Peripheral blood mononuclear cell (primary cell): ENCODE results near the genes PLIN4 and MYDGF.

DNA sequence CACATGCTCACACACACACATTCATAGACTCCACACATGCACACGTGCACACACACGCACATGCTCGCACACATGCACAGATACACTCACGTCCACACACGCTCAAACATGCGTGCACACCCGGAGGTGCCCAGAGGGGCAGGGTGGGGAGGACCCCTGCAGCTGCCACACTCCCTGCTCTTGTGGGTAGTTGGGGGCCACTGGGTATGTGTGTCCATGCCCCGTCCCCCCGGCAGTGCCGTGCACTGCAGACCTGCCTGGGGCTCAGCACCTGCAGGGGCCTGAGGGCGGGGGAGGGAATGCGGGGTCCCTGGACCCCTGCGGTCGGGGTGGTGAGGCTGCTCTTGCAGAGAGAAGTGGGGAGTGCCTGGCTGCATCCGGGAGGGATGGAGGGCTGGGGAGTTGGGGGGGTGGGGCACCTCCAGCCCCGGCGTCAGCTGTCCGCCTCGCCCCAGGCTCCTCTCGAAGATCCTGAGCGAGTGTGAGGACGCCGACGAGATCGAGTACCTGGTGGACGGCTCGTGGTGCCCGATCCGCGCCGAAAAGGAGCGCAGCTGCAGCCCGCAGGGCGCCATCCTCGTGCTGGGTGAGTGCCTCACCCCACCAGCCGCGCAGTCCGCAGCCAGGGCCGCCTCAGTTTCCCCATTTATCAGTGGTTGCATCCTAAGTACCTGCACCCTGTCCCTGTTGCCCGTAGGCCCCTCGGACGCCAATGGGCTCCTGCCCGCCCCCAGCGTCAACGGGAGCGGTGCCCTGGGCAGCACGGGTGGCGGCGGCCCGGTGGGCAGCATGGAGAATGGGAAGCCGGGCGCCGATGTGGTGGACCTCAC is 29.6 kb downstream of the ZBTB7A start:
- PRO-cap, 8 experiments = peak in 2 of 8 experiments; most common minus-strand start position 163 of the sequence (in 1)

- PRO-cap, 8 experiments = peak in 4 of 8 experiments; most common plus-strand start chr19:4052759 (in 2); most common minus-strand start chr19:4053208 (in 3)
These were observed 13.9 kb downstream of the ZBTB7A start for GRCh38 chr19:4052594-4053502.

DNA sequence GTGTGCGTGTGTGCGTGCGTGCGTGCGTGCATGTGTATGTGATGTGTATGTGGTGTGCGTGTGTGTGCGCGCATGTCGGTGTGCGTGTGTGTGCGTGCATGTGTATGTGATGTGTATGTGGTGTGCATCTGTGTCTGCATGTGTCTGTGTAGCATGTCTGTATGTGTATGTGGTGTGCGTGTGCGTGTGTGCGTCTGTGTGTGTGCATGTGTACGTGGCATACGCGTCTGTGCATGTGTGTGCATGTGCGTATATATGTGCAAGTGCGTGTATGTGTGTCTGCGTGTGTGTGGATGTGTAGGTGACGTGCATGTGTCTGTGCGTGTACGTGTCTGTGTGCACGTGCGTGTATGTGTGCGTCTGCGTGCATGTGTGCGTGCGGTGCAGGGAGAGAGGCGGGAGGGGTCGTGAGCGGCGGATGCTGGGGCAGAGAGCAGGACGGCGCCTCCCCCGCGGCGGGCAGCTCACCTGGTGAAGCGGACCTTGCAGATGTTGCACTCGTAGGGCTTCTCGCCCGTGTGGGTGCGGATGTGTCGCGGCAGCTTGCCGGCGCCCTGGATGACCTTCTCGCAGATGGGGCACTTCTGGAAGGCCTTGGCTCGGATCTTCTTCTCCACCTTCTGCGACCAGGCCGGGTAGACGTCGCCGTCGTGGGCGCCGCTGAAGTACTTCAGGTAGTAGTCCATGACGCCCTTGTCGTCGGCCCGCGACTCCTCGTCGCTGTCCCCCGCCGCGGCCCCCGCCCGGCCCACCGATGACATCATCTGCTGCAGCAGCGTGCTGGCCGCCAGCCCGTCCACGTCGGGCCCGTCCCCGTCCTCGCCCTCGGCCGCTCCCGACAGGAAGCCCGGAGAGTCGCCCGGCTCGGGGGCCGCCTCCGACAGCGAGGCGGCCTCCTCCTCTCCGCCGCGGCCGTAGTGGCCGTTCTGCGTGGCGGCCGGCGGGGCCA is 12.9 kb downstream of the ZBTB7A start:
- PRO-cap, 8 experiments = peak in 1 of 8 experiments; most common minus-strand start position 753 of the sequence (in 1)

- PRO-cap, 8 experiments = peak in 8 of 8 experiments; most common plus-strand start chr19:4064634 (in 8); most common minus-strand start chr19:4064554 (in 8)
These were observed 2.5 kb downstream of the ZBTB7A start for GRCh38 chr19:4064065-4064733.

DNA sequence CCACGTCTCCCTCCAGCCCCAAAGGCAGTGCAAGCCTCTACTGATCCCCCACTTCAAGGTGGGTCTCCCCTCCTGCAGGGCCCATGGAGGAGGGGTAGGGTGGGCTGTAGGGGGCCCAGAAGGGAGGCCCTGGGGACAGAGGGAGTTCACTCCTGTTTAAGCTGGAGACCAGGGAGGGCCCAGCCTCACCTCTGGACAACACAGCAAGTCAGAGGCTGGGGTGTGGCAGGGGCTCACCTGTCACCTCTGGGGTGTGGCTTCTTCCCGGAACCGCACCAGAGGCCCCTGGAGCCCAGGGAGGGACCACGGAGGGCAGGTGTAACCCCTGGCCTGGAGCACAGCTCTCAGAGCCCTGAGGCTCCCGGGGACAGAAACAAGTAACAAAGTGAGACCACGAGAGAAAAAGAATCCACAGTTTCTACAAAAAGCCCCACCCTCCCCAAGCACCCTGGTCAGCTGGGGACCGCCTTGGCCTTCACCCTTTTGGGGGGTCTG is 8.2 kb downstream of the SIRT6 start:
- PRO-cap, 8 experiments = no peak in any of the 8 experiments

DNA sequence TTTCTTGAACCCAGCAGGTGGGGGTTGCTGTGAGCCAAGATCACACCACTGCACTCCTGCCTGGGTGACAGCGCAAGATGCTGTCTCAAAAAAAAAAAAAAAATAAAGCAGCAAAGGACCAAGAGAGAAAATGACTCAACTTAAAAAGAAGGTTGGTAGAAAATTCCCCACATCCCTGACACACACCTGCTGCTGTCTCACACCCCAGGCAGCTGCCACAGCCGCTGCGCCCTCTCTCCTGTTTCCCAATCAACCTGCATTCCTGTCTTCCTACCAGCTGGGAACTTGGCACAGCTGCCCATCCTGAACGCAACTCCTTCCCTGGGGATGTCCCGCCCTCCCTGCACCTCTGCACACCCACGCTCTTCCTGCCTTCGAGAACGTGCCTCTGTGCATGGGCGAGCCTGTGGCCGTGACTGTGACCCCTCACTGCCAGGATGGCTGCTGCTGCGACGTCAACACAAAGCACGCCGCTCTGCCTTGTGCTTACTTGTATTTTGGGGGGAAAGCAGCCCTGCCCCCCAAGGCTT is 20.9 kb downstream of the SH3GL1 start:
- PRO-cap, 8 experiments = peak in 4 of 8 experiments; most common plus-strand start position 429 of the sequence (in 4); most common minus-strand start position 181 of the sequence (in 1)

- PRO-cap, 8 experiments = peak in 2 of 8 experiments; most common minus-strand start chr19:4388916 (in 2)
These were observed 11.9 kb downstream of the SH3GL1 start for GRCh38 chr19:4388130-4389172.

DNA sequence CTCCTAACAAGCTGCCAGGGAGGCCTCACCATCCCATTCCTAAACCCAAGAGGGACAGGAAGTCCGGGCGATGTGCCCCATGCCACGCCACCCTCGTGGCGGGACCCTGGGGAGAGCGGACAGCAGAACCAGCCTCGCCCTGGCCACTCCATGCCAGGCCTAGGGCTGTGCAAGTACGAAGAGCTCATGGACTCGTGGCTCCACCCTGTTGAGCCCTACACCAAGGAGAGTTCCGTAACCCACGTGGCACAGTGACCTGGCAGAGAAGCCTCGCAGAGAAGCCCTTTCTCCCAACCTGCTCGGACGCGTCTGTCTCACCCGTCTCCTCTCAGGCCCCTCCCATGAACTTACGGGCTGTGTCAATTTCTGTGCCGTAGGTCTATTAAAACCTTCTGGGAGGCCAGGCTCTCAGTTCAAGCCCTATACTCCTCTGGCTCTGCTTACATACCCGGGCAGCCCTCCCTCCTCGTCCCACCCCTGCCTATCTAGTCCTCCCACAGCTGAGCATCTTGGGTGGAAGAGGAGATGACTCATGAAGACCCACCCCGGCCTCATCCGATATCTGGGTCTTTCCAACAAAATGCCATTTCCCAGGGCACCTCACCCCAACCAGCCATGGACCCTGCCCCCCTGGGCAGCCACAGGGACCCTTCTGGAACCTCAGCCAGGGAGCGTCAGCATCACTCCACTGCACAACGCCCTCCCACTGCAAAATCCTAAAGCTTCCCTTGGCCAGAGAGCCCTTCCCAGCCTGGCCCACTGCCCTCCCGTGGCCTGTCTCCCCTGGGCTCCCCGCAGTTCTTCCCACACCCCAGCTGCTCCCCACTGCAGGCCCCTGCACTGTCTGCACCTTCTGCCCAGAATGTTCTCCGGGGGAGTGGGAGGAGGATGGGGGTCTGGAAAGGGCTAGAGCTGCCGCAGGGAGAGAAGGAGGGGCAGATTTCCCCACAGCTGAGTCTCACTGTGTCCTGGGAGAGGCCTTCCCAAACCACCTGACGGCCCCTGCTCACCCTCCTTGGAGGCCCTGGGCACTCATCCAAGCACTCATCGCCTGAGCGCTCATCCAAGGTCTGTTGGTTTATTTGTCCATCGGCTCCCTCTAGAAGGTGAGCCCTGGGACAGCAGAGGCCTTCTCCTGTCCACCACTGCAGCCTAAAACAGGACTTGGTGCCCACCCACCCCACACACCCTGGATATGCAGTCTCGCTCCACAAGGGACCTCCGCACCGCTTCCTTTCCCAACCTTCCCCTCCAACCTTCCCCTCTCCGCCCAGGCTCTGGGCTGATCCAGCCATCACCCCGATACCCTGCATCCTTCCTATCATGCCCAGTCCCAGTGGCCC is 2.3 kb downstream of the UBXN6 start:
- PRO-cap, 8 experiments = no peak in any of the 8 experiments

DNA sequence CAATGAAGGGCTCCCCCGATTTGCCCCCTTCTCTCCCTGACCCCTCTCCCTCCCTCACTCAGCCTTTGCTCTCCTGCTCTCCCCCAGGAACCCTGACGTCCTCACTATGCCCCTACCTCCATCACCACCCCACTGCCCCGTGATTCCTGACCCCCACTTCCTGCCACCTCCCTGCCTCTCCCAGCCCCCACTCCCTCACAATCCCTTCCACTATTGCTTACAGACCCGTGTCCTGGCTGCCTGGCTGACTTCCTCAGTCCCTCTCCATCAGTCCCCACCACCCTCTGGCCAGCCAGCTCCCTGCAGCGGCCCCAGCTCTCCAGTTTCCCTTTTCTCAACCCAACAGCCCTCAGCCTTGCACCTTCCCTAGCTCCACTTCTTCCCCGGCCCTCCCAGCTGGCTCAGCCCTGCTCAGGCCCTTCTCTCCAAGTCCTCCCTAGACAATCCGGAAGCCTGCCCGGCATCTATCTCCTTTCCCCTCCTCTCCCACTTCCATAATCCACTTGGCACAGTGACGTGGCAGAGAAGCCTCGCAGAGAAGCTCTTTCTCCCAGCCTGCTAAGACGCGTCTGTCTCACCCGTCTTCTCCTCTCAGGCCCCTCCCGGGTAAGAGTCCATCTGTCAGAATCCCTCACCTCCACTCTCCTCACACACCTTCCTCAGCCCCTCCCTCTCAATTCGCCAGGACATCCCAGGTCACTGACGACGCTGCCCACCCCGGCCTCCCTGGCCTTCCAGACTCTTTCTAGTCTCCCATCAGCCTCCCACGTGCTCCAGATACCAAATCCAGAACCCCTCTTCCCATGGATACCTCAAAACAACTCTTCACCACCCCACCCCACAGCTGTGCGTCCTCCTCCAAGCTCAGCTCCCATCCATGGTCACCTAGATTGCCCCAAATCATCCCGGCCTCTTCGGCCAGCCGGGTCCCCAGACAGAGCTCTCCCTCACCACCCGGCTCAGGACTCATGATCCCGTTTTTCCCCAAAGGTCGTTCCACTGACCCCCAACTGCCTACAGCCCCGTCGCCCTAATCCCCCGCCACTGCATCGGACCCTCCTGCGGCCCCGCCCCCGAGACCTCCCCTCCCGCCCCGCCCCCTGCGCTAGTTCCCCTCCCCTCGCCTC is 989 bp downstream of the UBXN6 start:
- PRO-cap, 8 experiments = peak in 3 of 8 experiments; most common minus-strand start position 1,048 of the sequence (in 3)

- PRO-cap, 8 experiments = no peak in any of the 8 experiments
These were observed at the start of gene PLIN4 for GRCh38 chr19:4518292-4519325. Gene PLIN4, minus strand, starts transcription at chr19:4518486.

GRCh38 chr19:4557085-4557801 is 2.2 kb downstream of the SEMA6B start:
- PRO-cap, 8 experiments = no peak in any of the 8 experiments

GRCh38 chr19:4583758-4584948 is 24.7 kb upstream of the SEMA6B start:
- PRO-cap, 8 experiments = no peak in any of the 8 experiments

- PRO-cap, 8 experiments = peak in 4 of 8 experiments; most common minus-strand start chr19:4655153 (in 3)
These were observed 15.3 kb downstream of the TNFAIP8L1 start for GRCh38 chr19:4654279-4655360.

DNA sequence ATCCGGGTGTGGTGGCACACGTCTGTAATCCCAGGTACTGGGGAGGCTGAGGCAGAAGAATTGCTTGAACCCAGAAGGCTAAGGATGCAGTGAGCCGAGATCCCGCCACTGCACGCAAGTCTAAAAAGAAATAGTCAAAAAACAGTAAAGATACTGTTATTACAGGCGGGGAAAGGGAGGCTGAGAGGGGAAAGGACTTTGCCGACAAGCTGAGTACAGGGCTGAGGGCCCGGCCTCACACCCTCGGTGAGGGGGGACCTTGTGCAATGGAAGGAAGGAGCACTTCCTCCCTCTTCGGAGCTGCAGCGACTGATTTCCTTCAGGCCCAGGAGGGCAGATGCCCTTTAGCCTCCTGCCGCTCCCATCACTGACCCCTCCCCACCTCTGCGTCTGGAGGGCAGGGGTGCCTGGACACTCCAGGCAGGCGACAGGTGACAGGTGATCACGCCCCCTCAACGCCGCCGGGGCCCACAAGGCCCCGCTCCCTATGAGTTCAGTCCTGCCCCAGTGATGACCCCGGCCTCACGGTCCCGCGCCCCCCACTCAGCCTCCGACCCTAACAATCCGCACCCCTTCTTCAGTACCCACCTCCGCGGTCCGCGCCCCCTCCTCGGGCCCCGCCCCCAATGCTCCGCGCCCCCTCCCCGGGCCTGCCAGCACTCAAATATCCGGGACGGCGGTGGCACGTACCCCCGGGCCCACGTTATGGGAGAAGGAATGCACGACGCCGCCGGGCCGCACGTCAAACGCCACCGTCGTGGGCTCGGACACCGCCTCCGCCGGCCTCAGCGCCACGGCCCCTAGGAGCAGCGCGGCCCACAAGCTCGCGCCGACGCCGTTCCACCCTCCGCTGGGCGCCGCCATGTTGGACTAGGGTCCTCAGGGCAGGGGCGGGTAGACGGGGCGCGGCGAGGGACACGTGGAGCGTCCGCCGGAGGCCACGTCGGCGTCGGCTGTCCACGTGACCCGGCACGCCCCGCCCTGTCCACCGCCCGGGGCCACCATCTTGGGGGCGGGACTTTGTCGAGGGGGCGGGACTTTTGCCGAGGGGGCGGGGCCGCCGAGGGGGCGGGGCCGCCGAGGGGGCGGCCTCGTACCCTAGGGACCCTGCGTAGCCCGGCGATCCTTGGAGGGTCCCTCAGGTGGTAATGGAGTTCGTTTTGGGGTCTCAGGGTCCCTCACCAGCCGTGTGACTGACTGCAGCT is at the start of gene MYDGF:
MYDGF (minus strand) TSS at position 872 of the 1,205 bp plus-strand sequence.
- PRO-cap, 8 experiments = peak in 8 of 8 experiments; most common plus-strand start position 240 of the sequence (in 1); most common minus-strand start position 852 of the sequence (in 7)

DNA sequence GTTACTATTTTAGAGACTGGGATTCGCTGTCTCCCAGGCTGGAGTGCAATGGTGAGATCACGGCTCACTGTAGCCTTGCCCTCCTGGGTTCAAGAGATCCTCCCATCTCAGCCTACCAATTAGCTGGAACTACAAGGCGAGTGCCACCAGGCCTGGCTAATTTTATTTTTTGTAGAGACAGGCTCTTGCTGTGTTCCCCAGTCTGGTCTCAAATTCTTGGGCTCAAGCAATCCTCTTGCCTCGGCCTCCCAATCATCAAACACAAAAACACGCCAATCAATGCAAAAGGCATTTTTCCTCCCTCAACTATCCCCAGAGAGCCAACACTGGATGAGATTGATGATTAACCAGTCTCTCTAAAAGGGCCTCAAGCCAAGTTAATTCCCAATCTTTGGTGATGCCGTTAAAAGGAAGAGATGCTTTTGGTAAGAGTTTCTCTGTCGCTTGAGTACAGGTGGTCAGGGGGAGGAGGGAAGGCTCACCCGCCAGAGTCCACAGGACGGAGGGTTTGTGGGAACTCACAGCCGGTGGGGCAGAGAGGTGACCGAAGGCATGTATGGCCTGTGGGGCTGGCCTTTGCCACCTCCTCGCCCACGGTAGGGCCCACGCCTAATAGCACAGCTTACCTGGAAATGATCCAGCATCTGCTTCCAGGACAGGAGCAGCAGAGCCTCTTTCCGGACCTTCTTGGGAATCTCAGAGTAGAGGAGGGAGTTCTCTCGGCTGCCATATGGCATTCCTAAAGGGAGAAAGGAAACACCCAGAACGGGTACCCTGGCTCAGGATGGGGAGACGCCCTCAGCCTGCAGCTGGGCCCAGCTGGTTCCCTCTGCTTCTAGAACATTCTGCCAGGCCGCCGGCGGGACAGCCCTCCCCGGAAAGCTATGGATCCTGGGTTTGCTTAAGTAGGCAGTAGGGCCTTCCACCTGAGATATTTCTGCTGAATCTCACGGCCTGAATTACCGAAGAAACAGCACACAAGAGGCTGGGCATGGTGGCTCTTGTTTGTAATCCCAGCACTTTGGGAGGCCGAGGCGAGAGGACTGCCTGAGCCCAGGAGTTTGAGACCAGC is 18.1 kb downstream of the DPP9 start:
- PRO-cap, 8 experiments = no peak in any of the 8 experiments

GRCh38 chr19:4715461-4716327 is 7.9 kb downstream of the DPP9 start:
- PRO-cap, 8 experiments = no peak in any of the 8 experiments

GRCh38 chr19:4792847-4793496 is 1.4 kb downstream of the FEM1A start:
- PRO-cap, 8 experiments = no peak in any of the 8 experiments

GRCh38 chr19:4830422-4831008 is 997 bp downstream of the TICAM1 start:
- PRO-cap, 8 experiments = no peak in any of the 8 experiments

DNA sequence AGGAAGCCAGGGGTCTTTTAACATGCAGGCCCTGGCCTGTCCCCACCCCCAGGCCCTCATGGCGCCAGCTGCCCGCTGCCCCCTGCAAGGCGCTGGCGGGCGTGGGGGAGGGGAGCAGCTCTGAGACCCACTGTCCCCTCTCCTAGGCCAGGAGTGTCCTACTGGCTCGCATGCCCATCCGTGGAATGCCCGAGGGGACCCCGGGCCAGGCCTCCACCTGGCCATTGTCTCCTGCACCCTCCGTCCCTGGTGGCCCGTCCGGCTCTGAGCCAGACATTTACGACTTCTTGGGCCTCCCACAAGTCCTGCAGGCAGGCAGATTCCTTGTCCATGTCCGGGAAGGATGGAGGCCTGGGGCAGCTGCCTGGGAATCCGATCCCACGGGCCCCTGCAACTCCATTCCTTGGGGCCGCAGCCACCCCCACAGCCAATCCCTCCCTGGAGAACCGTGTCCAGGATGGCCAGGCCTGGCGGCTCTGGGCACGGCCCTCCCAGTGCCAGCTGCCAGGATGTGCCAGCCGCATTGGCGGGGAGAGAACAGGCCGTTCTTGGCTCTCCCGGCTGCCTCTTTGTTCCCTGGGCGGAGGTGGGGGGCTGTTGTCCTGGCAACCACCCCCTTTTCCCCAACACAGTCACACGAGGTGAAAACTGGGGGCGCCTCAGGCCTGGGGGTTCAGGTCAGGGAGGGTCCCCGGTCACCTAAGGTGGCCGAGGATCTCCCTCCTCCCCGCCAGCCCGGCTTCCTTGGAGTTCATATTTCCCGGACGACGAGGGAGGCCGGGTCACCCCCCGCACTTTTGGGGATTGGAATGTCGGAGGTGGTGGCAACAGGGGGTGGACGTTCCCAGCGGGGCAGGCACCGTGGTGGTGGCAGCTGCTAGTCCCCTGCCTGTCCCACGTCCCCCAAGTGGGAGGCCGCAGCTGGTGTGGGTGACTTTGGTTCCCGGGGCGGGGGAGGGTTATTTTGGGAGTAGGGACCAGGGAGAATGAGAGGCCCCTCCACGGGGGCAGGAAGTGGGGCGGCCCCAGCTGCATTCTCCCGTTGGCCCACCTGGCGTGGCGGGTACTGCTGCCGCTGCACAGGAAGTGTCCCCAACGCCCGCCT is 10.6 kb upstream of the PLIN3 start:
- PRO-cap, 8 experiments = no peak in any of the 8 experiments

GRCh38 chr19:4913991-4914366 is 4.7 kb downstream of the UHRF1 start:
- PRO-cap, 8 experiments = peak in 4 of 8 experiments; most common plus-strand start chr19:4914167 (in 2)